PFSK-1 (cell line): ENCODE results near the gene GIT2.

GRCh38 chr12:109723354-109723922 lies 9.8 kb downstream of the FAM222A start:
- RRBS = 95% methylated on average over 2 of the region's 14 CpGs

- RRBS = no CpG with 5 or more reads among the region's 9 CpGs
Observed at GRCh38 chr12:109871714-109872386, 8.5 kb downstream of the GLTP start.

GRCh38 chr12:109903688-109904277 lies 3.7 kb downstream of the TCHP start:
- RRBS = no CpG with 5 or more reads among the region's 9 CpGs

DNA sequence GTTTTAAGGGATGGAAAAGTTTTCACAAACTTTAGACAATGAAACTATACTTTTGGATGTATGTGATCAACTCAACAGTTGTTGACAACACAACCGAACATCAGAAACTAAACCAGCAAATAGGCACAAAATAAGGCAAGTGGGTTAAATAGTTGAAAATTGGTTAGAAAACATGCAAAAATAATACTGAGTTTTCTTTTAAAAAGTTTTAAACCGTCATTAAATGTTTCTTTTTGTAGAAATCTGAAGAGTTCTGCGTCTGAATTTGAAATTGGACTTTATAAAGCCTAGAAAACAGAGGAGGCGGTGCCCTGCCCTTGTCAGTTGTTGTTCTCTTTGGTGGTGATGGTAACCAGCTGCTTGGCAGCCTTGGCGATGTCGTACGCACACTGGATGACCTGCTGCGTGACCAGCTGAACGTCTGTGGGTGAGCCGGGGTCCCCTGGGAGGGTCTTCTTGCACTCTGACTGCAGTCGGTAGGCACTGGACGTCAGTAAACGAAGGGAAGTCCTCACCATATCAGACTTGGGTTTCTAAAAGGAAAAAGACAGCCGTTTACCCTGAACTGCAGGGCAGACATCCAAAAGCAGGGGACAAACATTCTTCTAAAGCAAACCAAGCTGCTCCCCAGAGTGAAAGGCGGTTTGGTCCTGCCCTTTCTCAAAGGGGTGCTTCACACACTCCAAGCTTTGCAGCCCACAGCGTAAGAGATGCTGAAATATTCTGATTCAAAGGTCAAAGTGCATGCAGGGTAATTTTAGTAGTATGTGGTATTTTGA lies 32.8 kb downstream of the TCHP start:
- RRBS = no CpG with 5 or more reads among the region's 16 CpGs

DNA sequence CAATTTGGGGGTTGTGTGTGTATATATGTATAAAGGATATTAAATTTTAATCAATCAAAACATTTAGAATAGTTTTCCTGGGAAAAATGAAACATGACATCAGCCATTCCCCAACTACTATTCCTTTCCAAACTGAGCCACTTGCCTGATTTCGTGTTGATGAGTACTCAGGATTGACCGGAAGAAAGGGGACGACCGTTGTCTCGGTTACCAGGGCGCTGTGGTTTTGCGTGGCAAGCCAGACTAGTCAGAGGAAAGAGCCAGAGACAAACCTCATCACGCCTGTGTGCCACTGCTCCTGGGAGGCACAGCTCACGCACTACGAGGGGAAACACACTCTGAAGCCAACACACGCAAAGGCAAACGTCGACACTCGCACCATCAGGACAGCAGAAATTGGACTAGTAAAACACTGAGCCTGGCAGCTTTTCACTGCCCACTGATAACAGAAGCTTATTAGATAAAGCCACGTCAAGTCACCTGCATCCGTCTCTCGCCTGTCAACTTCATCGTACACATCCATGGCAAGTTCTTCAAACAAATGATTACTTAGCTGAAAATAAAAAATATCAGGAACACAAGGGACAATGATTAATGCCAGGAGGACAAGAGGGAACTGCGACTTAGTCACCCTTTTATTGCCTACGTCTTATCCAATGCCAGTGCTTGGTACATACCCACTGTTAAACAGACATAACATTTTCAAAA lies 34.9 kb downstream of the GIT2 start:
- RRBS = no CpG with 5 or more reads among the region's 20 CpGs

DNA sequence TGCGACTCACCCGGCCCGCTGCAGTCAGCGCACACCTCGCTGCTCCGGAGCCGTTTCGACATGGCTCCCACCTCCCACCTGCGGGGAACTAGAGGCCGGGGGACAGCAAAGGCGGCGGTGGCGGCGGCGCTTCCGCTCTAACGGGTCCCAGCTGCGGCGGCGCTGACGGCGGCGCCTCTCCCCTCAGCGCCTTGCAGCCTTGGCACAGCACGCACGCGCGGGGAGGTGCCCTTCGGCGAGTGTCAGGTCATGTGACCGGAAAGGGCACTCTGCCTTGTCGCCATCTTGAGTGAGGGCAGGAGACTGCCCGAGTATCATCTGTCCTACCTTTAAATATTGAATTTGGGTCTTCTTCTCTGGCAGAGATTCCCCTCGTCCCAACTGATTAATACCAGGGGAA lies at the start of gene GIT2:
Gene GIT2 (minus strand): TSS at position 206 of the 400 bp plus-strand sequence.
- RRBS = 2% methylated on average over 5 of the region's 34 CpGs

DNA sequence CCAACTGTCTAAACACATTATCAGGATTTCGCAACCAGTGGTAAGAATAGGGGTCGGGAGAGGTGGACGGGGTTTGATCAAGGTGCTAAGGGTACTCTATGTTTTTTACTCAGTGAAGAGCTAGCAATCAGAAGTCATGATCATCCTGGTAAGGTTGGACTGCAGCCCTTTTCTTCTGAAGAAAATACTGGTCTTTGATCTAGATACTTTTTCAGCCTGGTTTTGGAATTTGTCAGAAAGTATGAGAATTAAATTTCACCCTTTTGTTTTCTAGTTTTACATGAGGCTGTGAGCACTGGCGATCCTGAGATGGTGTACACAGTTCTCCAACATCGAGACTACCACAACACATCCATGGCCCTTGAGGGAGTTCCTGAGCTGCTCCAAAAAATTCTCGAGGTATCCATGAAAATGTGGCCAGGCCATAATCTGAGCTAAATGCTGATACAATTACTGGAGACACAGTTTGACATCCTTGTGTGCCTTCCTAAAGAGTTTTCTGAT lies 13.7 kb downstream of the ANKRD13A start:
- RRBS = no CpG with 5 or more reads among the region's 6 CpGs

DNA sequence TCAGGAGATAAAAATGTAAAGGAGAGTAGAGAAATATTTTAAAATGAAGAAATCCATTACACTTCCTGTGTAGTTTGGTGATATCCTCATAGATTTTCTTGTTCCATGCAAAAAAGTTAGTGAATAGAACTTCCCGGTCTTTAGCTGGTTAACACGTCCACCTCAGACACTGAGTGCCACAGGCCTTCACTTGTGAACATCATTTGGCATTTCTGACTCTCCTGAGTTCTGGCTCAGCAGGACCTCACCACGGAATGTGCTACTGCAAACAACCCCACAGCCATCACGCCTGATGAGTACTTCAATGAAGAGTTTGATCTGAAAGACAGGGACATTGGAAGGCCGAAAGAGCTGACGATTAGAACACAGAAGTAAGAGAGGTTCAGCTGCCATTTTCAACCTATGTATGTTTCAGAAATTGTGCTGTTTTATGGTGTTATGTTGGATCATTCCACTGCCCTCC lies 20.0 kb downstream of the C12orf76 start:
- RRBS = no CpG with 5 or more reads among the region's 6 CpGs

DNA sequence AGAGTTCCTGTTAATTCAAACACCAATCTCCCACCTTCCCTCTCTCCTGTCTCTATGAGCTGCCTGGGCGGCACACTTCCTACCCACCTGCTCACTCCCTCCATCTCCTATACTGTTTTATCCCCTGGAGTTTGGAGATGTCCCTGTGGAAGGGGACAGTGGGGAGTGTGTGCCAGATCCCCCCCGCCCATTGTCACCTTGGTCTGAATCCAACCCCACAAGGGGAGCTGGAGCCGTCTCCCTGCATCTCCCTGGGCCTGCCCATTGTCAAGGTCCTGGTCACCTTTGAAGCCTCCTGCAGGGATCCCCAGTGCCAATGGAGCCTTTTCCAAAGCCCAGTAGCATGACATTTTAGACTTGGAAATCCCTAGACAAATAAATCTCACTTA lies 30.7 kb upstream of the ATP2A2 start:
- RRBS = no CpG with 5 or more reads among the region's 3 CpGs

- RRBS = no CpG with 5 or more reads among the region's 3 CpGs
Observed at GRCh38 chr12:110282520-110282924, 1.5 kb downstream of the ATP2A2 start.

- RRBS = no CpG with 5 or more reads among the region's 1 CpG
Observed at GRCh38 chr12:110297781-110298049, 16.7 kb downstream of the ATP2A2 start.

DNA sequence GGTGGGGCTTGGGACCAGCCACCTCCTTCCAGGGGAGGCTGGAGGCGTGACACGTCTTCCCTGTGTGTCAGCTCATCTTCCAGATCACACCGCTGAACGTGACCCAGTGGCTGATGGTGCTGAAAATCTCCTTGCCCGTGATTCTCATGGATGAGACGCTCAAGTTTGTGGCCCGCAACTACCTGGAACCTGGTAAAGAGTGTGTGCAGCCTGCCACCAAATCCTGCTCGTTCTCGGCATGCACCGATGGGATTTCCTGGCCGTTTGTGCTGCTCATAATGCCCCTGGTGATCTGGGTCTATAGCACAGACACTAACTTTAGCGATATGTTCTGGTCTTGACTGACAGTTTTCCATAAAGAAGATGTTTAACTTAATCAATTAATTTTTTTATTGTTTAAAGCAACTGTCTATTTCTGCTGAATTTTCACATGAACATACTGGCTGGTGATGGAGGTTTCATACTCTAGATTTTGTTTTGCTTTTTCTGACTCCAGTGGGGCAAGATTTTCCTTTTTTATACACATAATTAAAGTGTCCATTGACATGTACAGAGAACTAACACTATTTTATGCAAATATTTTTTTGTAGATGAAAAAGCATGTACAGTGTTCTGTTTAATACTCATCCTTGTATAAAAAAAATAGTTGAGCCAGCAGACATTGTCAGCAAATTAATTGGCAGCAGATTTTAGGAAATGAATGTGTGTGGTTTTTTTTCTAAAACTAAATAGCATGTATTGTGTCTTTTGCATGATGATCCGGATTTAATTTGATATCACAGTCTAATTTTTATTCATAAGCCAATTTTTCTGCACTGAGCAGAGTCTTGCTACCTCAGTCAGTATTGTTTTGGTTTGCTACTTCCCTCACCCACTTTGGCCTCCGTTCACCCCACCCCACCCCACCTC lies 57.1 kb downstream of the ANAPC7 start:
- RRBS = no CpG with 5 or more reads among the region's 14 CpGs

DNA sequence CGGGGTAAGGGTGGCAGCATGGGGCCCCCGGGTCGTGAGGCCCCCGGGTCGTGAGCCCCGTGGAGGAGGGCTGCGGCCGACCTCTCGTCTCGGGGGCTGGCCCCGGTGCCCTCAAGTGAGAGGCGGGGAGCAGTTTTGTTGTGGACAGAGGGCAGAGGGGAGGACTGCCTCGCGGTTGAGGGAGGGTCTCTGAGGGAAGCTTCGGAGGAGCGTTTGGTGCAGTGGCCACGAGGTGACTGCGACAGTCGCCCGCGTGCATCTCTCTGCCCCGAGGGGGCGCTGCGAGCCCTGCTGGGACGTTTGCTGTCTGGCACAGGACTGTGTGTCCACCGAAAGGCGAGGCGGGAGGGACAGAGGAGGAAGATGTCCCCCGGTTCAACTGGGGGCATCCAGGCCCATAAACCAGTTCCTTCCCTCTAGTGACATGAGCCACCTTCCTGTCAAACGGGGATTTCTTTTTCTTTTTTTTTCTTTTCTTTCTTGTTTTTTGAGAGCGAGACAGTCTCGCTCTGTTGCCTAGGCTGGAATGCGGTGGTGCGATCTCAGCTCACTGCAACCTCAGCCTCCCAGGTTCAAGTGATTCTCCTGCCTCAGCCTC lies 489 bp downstream of the FAM216A start:
- RRBS = 1% methylated on average over 9 of the region's 34 CpGs

DNA sequence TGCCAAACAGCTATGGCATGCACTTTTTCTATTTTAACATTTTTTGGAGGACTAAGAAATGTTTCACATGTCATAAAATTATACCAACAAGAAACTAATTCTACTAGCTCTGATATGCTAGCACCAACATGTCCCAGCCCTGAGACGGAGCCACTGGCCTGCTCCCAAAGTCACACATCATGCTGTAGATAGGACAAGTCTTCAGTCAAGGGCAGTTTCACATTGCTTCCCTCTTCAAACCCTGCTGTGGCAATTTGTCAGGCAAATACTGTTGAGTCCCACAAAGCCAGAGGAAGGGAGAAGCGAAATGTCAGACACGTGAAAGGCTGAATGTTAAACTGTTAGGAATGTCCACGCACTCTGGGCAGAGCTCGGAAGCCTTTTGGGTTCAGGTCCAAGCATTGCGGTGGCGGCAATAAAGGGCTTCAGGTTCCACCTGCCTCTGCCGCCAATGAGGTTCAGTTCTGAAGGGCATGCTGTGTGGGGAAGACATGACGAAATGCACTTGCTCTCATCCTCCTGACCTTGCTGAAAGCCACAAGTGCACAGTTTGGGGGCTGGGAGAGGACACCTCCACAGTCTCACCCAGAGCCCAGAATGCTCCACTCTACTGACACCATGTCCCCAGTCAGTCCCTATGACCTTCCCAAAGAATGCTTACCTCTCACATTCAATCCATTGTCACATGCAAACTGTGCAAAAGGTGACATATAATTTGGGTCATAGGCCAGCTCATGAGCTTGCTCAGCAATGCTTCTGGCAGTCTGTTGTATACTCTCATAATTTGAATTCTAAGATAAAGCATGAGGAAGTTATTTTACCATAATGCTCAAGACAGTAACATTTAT lies 35.6 kb downstream of the RAD9B start:
- RRBS = no CpG with 5 or more reads among the region's 9 CpGs

DNA sequence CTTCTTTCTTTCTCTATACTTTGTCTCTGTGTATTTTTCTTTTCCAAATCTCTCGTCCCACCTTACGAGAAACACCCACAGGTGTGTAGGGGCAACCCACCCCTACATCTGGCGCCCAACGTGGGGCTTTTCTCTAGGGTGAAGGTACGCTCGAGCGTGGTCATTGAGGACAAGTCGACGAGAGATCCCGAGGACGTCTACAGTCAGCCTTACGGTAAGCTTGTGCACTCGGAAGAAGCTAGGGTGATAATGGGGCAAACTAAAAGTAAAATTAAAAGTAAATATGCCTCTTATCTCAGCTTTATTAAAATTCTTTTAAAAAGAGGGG lies 12.3 kb downstream of the PPTC7 start:
- RRBS = no CpG with 5 or more reads among the region's 13 CpGs

DNA sequence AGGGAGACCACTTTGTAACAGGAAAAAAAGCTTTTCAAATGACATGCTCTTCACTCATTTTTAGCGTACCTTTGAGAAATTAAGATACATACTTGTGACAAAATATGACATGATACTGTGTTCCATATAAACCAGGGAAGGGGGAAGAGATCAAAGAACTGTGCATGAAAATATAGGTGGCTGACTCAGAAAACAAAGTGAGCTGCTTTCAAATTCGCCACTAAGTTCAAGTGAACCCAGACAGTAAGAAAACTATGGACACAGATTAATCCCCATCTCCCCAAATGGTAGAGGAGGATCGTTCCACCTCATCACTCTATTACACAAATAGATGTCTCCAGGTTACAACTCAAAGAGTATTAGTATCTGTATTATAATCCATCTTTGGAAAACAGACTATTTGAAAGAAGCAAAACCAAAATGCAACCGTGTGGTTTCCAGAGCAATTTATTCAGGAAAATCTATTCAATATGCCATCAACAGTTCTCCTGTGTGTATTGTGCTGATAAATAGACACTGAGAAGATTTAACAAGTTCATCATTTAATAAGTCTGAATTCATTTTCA lies 23.2 kb downstream of the PPP1CC start:
- RRBS = no CpG with 5 or more reads among the region's 4 CpGs

DNA sequence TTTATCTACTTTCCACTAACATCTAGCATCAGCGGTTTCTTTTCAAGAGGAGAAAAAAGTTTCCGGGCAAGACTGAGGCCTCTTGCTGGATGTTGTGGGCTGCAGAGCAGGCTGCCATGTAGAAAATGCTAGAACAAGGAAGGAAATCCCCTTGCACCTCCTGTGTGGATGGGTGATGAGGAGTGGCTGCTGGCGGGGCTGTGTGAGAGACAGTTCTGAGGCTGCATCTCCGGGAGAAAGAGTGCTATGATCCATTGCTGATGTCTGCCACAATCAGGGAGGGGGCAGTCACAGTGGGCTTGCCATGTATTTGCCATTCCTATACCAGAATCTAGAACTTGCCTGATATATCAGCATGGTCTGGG lies 37.8 kb upstream of the PPP1CC start:
- RRBS = no CpG with 5 or more reads among the region's 4 CpGs

DNA sequence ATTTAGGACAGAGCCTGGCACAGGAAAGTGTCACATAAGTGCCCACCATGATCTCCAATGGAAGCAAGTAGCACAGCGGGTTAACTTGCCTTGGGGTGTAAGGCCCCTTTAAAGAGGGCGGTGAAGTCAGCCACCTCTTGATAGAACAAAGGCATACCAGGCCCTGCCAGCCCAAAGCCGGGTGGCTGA lies 8.2 kb upstream of the MYL2 start:
- RRBS = no CpG with 5 or more reads among the region's 3 CpGs

DNA sequence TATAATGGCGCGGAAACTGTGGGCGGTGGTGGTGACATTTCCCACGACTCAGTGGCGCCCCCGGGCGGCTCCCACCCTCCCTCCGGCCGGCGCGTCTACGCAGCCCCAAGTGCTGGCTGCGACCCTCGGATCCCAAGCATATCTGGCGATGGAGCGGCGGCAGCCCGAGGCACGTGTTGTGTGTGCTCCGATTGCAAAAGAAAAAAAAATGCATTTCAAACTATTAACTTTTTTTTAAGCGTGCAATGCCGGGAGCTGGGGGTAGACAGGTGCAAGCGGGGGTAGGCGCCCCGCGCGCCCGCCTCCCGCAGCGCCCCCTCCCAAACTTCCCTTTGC lies 664 bp upstream of the CUX2 start:
- RRBS = no CpG with 5 or more reads among the region's 30 CpGs

DNA sequence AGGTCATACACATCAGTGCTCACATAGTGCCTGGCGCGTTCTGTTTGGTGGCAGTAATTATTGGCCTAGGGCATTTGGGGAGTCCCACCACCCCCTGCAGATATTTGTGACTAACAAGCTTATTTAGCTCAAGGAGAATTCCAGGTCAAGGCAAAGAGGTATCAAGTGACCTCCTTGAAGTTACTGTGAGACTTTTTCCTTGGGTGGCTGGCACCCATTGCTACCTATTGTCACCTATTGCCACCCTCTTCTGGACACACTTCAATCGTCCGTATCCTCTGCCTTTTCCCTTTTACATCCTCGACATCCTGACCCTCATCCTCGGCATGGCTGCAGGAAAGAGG lies 149.7 kb downstream of the CUX2 start:
- RRBS = no CpG with 5 or more reads among the region's 6 CpGs